SK-N-SH (cell line): ENCODE measurements around a stretch of chr5.

DNA sequence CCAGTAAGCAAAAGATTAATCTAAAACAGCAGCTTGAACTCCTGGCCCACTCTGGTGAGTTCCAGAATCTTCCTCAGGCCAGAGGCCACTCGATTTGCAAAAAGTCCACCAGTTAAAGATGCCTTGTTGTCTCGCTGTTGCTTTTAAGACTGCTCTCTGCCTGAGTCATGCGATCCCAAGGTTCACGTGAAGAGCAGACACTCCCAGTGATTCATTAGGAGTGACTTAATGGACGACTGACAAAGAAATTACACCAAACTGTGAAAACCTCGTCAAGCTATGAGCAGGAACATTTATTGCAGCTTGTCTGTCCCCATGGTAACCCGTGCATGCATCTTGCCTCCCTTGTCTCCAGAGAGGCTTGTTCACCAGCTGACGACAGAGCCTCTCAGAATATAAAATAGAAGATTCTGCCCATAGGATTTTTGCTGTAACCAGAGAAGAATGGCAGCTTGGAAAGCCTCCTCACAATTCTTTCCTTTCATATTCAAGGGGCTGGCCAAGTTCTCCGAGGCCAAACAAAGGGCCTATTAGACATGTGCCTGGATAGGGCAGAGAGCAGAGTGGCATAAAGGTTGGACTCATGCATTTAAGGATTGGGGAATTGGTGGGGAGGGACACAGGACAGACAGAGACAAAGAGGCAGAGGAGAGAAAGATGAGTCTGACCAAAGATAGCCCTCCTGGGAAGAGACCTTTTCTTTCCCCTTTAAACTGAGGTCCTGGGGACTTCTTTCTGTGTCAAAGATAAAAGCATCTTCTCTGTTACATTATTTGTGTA lies 352.6 kb downstream of the SPOCK1 start:
- RRBS, result no CpG with 5 or more reads among the region's 9 CpGs
CAGE:
- cytosol, long polyA plus RNA, result no peak
- long polyA plus RNA, result no peak
- nucleus, long polyA plus RNA, result no peak

DNA sequence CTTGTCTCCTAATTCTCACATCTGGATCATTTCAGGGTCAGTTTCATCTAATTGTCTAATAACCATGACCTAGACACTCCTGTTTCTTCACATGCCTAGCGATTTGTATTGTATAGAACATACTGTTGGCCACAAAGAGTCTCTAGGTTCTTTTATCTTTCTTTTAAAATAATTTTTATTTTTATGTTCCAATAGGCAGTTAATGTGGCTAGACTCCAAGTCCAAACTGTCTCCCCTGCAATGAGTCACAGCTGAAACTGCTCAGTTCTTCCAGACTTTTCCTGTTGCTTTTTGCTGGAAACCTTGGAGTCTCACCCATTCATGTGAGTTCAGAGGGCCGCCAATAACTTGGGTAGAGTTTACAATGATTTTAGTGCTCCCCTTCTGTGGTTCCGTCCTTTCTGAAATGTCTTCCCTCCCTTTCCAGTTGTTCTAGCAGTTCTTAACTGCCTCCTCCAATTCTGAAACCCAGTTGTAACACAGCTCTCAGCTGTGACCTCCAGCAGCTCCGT lies 198.7 kb downstream of the SPOCK1 start:
- RRBS, result no CpG with 5 or more reads among the region's 4 CpGs
CAGE:
- cytosol, long polyA plus RNA, result no peak
- long polyA plus RNA, result no peak
- nucleus, long polyA plus RNA, result no peak

GRCh38 chr5:137751252-137752560 lies 2.5 kb downstream of the HNRNPA0 start:
- RRBS, result no CpG with 5 or more reads among the region's 11 CpGs
CAGE:
- cytosol, long polyA plus RNA, result no peak
- long polyA plus RNA, result no peak
- nucleus, long polyA plus RNA, result no peak

- RRBS, result no CpG with 5 or more reads among the region's 98 CpGs
CAGE:
- cytosol, long polyA plus RNA, result no peak
- long polyA plus RNA, result no peak
- nucleus, long polyA plus RNA, result no peak
These were observed 587 bp downstream of the HNRNPA0 start for GRCh38 chr5:137753298-137754254.

DNA sequence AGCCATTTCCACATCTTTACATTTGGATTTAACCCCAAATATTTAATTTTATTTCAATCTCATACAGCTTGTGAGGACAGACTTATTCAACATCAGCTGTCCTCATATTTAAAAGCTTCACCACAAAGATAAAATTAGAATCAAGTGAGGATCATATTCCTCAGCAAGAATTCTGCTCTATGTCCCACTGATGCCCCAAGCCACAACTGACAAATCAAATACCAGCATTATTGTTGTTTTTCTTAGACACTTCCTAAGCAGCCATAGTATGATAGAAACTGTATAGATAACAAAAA lies 30.0 kb upstream of the MYOT start:
CAGE:
- cytosol, long polyA plus RNA, result no peak
- long polyA plus RNA, result no peak
- nucleus, long polyA plus RNA, result no peak

DNA sequence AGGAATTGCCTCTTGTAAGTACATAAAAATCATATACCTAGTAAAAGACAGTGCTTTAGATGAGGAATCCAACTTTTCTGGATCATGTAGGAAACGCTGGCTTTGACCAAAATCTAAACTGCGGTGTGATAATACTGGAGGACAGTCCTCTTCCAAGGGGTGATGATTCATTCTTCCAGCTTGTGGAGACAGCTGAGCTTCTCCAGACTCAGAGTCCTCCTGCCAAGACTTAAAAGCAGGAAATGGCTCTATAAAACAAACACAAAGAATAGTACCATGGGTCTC lies 64.8 kb downstream of the PKD2L2 start:
- RRBS, result no CpG with 5 or more reads among the region's 2 CpGs
CAGE:
- cytosol, long polyA plus RNA, result no peak
- long polyA plus RNA, result no peak
- nucleus, long polyA plus RNA, result no peak

- RRBS, result no CpG with 5 or more reads among the region's 9 CpGs
CAGE:
- cytosol, long polyA plus RNA, result no peak
- long polyA plus RNA, result no peak
- nucleus, long polyA plus RNA, result no peak
These were observed 788 bp upstream of the FAM53C start for GRCh38 chr5:138337283-138337672.

DNA sequence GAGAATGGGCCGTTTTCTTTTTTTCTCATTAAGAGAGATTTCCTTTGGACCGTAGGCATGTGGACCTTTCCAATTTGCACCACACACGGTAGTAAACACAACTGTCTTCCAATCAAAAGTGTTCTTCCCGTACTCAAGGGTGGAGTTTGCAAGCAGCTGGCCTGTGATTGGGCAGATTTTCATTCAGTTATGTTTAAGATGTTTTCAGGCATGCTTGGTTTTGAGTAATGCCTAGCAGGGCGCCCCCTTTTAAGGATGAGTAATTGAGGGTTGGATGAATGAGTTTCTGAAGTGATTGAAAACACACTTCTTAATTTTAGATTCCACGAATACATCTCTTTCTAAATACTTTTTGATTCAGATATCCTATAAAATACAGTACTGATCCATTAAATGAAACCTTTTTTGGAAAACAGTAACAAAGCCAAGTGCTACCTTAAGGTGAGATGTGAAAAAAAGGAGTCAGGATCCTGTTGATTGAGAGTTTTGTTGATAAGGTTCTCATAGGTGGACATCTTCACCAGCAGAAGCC lies 2.6 kb downstream of the KDM3B start:
- RRBS, result no CpG with 5 or more reads among the region's 6 CpGs
CAGE:
- cytosol, long polyA plus RNA, result no peak
- long polyA plus RNA, result no peak
- nucleus, long polyA plus RNA, result no peak

DNA sequence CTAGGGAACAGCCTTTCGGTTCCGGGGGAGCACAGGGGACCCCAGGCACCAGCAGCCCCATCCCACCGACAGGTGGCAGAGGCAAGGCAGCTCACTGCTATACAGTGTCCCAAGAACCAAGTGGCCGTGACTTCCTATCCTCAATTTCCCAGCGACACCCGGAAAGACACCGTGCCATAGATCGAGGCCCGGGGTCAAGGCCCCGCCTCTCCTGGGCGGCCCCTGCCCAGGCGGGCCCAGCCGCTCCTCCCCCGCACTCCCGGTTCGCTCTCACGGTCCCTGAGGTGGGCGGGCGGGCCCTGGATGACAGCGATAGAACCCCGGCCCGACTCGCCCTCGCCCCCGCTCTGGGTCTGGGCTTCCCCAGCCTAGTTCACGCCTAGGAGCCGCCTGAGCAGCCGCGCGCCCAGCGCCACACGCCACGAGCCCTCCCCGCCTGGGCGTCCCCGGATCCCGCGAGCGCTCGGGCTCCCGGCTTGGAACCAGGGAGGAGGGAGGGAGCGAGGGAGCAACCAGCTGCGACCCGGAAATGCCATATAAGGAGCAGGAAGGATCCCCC lies 671 bp upstream of the EGR1 start:
- RRBS, result 1% methylated on average over 17 of the region's 44 CpGs
CAGE:
- cytosol, long polyA plus RNA, result no peak
- long polyA plus RNA, result no peak
- nucleus, long polyA plus RNA, result no peak

- RRBS, result no CpG with 5 or more reads among the region's 17 CpGs
CAGE:
- cytosol, long polyA plus RNA, result no peak
- long polyA plus RNA, result no peak
- nucleus, long polyA plus RNA, result no peak
These were observed 25.4 kb downstream of the EGR1 start for GRCh38 chr5:138490412-138491367.

DNA sequence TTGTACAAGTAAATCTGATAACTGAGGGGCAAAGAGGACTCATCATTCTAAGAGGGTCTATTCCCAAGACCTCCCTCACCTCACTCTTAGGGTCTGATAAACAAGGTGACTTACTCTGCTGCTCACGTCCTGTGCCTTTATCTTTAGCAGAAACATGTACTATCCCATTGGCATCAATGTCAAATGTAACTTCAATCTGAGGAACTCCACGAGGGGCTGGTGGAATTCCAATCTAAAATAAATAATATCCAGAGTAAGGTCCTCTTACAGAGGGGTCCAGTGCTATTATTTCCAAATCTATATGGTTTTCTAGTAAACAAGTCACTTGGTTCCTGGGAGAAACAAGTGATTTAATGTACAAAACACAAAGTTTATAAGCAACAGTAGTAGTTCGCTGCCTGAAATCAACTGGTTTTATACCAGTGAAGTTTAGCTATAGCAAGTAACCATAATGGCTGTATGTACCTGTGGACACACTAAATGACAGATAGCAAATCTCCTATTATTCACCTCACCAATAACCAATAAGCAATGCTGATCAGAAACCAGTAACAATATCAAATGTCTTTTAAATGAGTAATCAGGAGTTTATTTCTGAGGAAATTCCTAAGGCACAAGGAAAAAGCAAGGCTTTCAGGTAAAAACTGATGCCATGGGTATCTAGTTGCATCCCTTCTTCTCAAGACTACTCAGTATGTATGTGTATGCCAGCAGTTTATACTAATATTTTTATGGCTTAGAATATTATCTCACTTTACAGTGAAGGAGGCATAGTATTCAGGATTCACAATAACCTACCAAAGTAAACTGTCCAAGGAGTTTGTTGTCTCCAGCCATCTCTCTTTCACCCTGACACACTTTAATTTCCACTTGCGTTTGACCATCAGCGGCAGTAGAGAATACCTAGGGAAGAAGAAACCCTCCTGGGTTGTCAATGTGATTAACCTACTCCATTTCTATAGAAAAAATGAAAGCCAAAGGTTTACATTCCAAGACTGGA lies 15.0 kb upstream of the ETF1 start:
- RRBS, result no CpG with 5 or more reads among the region's 5 CpGs
CAGE:
- cytosol, long polyA plus RNA, result no peak
- long polyA plus RNA, result no peak
- nucleus, long polyA plus RNA, result no peak

DNA sequence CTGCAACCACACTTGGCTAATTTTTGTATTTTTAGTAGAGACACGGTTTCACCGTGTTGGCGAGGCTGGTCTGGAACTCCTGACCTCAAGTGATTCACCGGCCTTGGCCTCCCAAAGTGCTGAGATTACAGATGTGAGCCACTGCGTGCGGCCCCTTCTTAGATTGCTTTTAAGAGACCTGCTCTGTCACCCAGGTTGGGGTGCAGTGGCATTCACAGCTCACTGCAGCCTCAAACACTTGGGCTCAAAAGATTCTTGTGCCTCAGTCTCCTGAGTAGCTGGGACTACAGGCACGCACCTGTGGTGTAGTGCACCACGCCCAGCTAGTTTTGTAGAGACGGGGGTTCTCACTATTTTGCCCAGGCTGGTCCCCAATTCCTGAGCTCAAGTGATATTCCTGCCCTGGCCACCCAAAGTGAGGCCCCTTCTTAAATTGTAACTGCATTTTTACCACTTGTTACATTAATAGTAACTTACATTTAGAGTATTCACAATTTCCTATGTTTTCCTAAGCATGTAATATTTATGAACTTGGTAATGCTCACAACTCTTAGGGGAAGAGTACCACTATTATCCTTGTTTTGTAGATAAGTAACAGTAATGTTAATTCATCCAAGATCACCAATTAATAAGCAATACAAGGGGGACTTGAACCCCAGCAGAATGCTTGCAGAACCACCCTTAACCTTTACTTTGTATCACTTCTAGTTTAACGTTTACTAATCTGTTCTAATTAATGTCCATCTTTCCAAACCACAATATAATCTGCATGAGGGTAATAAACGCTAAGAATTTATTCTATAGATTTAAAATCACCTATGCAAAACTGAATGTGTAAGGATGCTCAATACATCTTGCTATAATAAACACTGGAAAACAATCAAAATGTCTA lies 10.7 kb downstream of the HSPA9 start:
- RRBS, result no CpG with 5 or more reads among the region's 11 CpGs
CAGE:
- cytosol, long polyA plus RNA, result no peak
- long polyA plus RNA, result no peak
- nucleus, long polyA plus RNA, result no peak

DNA sequence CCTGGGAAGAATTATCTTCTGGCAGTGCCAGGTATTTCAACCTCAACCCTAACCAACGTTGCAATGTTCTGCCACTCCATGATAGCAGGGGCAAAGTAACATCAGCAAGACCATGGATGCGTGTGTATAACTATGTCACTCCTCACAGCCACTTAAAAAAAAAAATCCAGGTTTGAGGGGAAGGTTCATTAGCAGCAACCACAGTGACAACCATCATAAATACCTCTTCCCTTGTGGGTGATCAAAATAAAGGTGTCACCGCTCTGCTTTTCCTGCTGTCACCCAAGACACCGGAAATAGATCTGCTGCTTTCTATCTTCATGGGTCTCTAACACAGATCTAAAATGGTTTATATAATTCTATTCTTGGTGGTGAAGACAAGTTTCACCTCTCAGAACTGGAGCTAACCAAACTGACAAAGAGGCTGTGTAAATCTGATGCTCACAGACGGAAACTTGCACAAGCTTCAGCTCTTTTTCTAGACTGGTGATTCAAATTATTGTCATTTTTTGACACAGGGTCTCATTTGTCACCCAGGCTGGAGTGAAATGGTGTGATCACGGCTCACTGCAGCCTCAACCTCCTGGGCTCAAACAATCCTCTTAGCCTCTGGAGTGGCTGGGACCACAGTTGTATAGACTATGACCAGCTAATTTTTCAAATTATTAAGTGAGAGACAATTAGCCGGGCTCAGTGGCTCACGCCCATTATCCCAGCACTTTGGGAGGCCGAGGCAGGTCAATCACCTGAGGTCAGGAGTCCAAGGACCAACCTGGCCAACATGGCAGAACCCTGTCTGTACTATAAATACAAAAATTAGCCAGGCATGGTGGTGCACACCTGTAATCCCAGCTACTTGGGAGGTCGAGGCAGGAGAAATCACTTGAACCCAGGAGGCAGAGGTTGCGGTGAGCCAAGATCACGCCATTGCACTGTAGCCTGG lies 9.7 kb downstream of the HSPA9 start:
- RRBS, result no CpG with 5 or more reads among the region's 12 CpGs
CAGE:
- cytosol, long polyA plus RNA, result no peak
- long polyA plus RNA, result no peak
- nucleus, long polyA plus RNA, result no peak

DNA sequence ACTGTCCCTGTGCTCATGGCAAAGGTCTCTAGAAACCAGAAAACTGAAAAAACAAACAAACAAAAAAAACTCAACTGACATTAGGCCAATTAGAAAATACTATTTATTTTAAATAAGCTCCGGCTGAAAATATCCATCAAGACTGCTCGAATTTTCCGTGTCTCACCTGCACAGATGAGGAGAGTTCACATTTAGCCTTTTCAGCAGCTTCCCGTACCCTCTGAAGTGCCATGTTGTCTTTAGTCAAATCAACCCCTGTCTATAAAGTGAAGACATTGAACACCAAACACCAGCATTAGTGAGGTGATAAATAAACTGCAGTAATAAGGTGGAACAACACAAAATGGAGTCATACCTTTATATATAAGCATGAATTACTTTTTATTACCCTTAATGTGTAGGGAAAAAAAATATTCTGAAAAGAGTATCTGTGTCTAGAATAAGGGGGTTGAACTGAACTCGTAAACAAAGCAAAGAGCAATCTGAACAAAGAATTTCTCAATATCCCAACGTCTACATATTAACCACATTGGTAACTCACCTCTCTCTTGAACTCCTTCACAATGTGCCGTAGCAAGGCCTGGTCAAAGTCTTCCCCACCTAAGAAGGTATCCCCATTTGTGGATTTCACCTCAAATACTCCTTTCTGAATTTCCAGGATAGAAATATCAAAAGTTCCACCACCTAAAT lies 8.6 kb downstream of the HSPA9 start:
- RRBS, result no CpG with 5 or more reads among the region's 7 CpGs
CAGE:
- cytosol, long polyA plus RNA, result no peak
- long polyA plus RNA, result no peak
- nucleus, long polyA plus RNA, result no peak

DNA sequence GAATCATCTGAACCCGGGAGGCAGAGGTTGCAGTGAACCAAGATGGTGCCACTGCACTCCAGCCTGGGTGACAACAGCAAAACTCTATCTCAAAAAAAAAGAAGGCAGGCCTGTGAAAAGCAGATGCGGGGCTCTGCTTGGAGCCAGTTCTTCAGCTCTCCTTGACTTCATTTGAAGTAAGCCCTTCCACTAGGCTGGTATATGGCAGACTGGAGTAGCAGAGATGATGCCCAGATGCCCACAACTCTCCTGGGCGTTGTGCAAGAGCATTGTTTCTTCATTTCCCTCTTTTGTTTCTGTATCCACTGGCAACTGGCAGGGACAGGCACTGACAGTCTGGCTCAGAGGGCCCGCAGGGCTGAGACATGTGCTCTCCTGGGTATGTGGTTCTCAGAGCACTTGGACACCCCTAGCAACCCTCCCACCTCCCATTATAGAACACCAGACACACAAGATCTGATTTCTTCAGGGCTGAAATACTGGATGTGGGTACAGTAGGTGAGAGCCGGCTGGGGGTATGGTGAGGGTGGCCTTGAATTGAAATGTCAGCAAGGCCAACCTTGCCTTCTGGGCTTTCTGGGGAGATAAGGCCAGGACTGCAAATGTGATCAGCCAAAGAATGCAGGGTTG lies 28.8 kb upstream of the CTNNA1 start:
- RRBS, result no CpG with 5 or more reads among the region's 5 CpGs
CAGE:
- cytosol, long polyA plus RNA, result no peak
- long polyA plus RNA, result no peak
- nucleus, long polyA plus RNA, result no peak

DNA sequence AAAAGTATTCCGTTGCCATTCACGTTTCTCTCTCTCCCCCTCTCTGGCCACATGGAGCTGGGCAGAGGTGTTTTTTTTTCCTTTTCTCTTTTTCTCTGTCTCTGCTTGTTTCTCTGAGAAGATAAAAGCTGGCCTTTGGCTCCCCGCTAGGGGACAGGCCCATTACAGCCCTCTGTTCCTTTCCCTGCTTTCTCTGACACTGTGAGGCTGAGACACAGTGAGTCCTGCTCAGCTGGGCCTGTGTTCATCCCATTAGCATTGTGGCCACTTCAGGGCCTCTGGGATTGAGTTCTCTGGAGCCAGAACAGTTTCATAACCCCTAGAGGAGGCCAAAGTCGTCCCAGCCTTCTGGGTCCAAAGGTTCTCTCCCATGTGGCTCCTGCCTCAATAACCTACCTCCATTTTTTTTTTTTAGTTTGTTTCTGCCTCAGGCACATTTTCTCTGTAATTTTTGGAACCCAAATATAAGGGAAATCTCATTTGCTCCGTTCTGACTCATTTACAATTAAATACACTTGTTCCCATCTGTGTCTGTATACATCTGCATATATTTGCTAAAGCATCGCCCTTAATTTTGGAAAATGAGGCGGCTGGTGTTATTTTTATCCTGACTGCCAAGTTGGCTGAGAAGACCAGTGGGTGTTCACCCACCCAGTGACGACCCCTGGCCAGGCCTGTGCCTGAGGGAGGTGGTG lies 27.4 kb upstream of the CTNNA1 start:
- RRBS, result no CpG with 5 or more reads among the region's 8 CpGs
CAGE:
- cytosol, long polyA plus RNA, result no peak
- long polyA plus RNA, result no peak
- nucleus, long polyA plus RNA, result no peak

DNA sequence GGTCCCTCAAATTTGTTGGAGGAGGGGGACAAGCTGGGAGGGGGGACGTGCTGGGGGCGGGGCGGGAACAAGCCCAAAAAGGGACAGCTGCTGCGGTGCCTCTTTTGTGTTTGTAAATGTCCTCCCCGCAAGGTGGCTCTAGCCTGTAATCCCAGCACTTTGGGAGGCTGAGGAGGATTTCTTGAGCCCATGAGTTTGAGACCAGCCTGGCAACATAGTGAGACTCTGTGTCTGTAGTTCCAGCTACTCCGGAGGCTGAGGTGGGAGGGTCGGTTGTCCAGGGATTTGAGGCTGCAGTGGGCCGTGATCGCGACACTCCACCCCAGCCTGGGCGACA lies 921 bp upstream of the CTNNA1 start:
- RRBS, result no CpG with 5 or more reads among the region's 11 CpGs
CAGE:
- cytosol, long polyA plus RNA, result no peak
- long polyA plus RNA, result no peak
- nucleus, long polyA plus RNA, result no peak

DNA sequence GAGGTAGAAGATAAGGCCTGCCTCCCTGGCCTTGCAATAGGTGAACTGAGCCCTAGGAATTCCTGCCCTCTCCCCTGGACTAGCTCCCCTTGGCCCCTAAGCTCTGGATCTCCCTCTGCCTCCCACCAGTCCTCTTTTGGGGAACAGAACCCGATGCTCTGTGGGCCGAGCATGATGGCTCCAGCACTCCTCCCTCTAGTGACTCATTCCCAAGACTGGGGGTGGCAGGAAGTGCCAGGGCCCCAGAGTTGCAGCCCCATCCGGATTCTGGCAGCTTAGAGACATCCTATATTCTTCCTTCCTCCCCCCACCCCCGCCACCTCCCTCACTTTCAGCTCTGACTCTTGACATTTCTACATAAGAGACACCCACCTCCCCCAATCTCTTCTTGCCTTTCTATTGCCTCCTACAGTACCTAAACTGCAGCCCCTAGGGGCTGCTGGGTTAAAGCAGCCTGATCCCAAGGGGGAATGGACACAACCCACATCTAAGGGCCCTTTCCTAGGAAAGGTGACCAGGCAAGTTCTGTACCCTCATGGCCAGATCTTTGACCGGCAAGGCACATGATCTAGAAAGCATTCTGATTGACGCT lies 47.2 kb upstream of the MATR3 start:
- RRBS, result no CpG with 5 or more reads among the region's 6 CpGs
CAGE:
- cytosol, long polyA plus RNA, result no peak
- long polyA plus RNA, result no peak
- nucleus, long polyA plus RNA, result no peak

- RRBS, result no CpG with 5 or more reads among the region's 2 CpGs
CAGE:
- cytosol, long polyA plus RNA, result no peak
- long polyA plus RNA, result no peak
- nucleus, long polyA plus RNA, result no peak
These were observed 11.0 kb upstream of the MATR3 start for GRCh38 chr5:139282491-139282920.

DNA sequence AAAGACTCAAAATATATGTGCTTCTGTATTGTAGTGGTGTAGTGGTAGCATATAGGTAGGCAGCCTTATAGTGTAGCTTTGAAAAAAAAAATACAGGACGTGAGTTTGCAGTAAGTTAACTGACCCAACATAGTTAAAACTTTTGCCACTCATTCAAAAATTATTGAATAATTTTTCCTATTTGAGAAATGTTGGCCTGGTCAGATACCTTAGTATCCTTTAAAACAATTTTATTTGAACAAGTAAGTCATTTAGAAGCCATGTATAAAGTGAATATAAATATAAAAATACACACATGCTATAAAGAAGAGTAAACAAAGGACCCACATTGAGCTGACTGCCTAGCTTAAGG lies 18.5 kb upstream of the PAIP2 start:
- RRBS, result no CpG with 5 or more reads among the region's 1 CpG
CAGE:
- cytosol, long polyA plus RNA, result no peak
- long polyA plus RNA, result no peak
- nucleus, long polyA plus RNA, result no peak